Pulmonary artery (tissue), 1 donor: ENCODE measurements around the gene ACBD5.

DNA sequence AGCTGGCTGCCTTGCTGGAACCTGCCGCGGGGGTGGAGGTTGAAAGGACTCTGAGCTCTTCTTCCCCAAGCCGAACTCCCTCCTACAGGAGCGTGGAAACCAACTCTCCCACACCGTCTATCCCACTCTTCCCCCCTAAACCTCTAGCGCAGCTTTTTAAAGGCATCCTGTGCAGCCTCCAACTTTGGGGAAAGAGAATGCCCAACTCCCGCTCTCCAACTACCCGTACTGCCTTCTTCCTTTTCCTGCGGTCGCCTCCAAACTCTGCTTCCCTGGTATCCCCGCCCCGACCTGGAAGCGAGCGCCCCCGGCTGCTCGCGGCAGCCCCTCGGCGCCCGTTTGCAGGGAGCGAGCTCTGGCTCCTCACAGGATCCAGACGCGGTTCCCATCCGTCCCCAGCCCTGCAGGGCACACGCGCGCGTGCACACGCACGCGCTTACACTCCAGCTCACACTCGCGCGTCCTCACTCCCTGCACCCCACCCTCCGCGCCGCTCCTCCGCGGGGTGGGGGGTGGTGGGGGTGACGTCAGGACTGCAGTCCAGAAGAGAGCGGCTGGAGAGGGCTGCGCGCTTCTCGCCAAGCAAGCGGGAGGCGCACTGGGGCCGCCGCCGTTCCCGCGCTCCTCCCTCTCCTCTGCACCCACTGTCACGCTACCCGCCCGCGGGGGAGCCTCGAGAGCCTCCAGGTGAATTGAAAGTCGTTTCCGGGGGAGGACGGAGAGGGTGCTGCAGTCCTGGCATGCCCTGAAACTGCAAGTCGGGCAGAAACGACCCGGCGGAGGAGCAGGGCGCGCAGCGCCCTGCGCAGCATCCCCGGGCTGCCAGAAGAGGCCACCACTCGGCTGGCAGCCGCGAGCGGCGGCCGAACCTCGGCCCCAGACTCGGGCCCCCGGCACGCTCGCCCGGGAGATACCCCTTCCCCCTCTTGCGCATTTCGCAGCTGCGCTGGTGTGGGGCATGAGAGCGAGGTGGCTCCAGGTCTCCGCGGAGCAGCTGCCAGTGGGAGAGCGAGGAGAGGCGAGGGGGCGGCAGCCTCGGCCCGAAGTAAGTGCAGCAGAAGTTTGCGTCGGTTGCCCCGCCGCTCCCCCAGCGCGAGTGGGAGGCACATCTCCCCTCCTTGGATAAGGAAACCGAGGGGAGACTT lies 255.7 kb downstream of the OTUD1 start:
- PRO-cap, result no peak

GRCh38 chr10:24034656-24035149 lies 174.2 kb upstream of the KIAA1217 start:
- PRO-cap, result no peak

- PRO-cap, result no peak
These were observed 5.8 kb downstream of the KIAA1217 start for GRCh38 chr10:24214744-24215091.

GRCh38 chr10:24259401-24259924 lies 50.5 kb downstream of the KIAA1217 start:
- PRO-cap, result no peak

GRCh38 chr10:24306403-24307029 lies 97.6 kb downstream of the KIAA1217 start:
- PRO-cap, result no peak

GRCh38 chr10:24473282-24473937 lies 250.3 kb downstream of the ARHGAP21 start:
- PRO-cap, result no peak

GRCh38 chr10:24552073-24552840 lies 171.4 kb downstream of the ARHGAP21 start:
- PRO-cap, result no peak

DNA sequence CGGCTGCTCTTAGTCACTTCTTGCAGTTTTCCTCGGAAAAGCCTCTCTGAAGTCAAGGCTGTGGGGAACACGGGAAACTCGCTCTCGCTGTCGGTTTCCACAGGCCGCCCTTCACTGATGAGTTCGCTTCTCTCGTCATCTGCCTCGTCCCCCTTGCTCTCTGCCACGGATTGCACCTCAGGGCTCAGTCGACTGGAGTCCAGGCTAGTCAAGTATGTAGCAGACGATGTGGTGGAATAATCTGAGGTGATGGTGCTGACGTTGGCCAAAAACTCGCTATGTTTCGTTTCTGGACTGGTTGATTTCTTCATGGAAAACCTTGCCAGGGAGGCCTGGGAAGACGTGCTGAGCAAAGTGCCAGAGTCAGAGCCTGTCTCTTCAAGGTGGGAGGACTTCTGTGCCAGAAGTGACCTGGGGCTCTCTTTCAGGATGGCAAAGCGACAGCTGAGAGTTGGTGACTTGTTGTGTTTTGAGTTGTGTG lies 138.4 kb downstream of the ARHGAP21 start:
- PRO-cap, result no peak

- PRO-cap, result no peak
These were observed 346.3 kb downstream of the GPR158 start for GRCh38 chr10:25521088-25521536.

- PRO-cap, result no peak
These were observed 1.6 kb downstream of the APBB1IP start for GRCh38 chr10:26439457-26440517.

DNA sequence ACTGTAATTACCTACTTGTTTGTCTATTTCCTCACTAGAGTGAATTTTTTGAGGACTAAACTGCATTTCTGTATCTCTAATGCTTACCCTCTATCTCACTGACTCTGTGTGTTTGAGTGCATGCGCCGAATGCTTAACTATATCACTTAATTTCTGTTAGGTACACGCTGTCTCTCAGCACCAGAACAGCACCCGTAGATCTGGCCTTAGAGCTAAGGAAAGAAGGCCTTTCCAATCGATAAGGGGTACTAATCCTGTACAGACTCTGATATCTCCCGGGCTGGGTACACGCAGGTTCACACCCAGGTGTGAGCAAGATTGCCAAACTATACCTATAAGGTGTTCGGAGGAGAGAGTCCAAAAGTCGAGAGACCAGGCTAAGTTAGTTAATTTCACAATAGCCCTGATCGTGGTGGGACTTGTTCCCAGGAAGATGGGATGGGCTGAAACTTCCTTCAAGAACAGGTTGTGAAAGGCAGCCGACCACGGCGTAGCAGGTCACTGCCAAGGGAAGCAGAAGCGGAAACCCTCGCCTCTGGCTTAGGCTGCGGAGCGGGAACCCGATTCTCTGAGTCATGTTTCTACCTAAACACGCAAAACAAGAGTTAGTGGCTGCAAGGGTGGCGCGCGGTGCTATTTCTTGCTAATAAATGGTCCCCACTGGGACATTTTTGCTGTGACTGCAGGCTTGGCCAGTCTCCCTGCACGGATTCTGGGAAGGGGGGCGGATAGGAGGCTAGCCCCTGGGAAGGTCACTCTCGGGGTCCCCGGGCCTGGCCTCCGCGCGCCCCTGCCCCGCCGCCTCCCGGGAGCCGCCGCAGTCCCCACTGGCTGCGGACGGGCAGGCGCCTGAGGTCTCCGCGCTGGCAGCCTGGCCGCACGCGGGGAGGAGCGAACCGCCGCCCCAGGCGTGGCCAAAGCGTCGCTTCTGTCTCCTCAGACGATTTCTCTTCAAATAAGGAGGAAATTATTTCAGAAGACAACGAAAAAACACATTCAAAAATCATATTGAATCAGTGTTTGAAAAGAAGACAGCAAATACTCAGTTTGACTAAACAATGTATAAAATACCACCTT lies 75.4 kb upstream of the PDSS1 start:
- PRO-cap, result no peak

DNA sequence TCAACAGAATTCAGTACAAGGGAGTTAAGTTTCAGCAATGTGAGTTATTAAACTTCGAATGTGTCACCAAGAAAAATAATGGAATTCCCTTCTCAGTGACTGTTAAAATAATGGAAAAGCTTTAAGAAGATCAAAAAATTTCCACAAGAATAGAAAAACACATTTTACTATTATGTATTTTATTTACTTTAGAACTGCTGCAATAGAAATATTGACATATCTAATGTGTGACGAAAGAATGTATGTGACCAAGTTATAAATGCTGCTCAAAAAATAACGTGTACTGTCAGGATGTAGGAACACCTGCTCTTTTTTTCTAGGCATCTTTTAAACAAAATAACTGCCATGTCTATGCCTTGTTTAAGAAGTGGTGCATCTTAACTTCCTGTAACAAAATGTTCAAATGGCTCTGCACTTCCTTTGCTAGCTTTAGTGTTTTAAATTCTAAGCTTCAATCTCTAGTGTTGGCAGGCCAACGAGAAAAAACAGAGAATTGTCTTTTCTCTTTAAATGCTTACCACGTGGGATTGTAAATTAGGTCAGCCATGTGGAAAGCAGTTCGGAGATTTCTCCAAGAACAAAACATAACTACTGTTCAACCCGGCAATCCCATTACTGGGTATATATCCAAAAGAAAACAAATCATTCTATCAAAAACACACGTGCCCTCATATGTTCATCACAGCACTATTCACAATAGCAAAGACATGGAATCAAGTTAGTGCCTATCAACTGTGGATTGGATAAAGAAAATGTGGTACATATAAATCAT lies 14.6 kb upstream of the PDSS1 start:
- PRO-cap, result no peak

DNA sequence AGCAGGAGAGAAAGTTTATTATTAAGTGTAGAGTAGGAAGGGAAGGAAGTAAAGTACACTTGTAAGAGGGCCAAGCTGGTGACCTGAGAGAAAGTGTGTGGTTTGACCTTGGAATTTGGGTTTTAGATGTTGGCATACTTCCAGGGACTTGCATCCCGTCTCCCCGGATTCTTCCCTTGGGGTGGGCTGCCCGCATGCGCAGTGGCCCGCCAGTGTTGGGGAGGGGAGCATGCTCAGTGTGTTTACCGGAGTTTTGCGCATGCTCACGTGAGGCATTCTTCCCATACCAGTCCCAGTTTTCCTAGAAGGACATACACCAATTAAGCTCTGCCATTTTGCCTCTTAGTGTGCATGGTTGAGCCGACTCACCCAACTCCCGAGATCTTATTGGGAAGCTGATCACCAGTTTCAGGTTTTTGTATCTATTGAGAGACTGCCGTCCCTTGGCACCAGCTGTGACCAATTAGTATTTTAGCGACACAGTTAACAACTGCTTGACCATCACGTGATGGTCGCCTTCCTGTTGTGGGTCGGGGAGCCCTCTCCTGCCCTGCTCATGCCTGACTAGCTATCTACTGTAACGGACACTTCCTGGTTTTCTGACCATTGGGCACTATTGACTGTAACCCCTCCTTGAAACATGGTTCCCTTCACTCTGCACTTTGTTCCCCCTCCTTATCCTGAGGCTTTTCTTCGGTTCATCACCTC lies 9.6 kb downstream of the PDSS1 start:
- PRO-cap, result no peak

DNA sequence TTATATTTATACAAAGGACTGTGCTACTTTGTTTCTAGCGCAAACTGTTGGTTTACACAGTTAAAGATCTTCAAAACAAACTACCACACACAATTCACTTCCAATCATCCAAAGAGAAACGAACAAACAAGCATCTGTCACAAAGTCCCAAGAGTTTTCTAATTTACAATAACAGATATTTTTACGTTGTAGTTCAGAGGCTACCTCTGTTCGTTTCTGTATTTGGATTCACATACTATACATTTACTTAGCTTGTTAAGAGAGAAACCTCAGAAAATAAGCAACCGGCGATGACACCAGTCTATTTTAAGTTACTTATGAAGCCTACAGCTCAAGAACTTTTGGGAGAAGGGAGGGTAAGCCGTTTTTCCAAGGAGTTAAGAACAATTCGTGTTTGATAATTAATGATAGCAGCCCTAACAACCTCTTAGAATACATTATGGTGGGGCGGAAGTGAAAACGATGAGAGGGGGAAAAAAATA lies 1.2 kb downstream of the ABI1 start:
- PRO-cap, result no peak

GRCh38 chr10:27240153-27240967 lies at the start of gene ACBD5:
ACBD5 (minus strand) TSS chr10:27240797.
- PRO-cap, result bidirectional peak, plus-strand start at chr10:27240522, minus-strand start at chr10:27240336; bidirectional peak, plus-strand start at chr10:27240696, minus-strand start at chr10:27240573; bidirectional peak, plus-strand start at chr10:27240830, minus-strand start at chr10:27240793

DNA sequence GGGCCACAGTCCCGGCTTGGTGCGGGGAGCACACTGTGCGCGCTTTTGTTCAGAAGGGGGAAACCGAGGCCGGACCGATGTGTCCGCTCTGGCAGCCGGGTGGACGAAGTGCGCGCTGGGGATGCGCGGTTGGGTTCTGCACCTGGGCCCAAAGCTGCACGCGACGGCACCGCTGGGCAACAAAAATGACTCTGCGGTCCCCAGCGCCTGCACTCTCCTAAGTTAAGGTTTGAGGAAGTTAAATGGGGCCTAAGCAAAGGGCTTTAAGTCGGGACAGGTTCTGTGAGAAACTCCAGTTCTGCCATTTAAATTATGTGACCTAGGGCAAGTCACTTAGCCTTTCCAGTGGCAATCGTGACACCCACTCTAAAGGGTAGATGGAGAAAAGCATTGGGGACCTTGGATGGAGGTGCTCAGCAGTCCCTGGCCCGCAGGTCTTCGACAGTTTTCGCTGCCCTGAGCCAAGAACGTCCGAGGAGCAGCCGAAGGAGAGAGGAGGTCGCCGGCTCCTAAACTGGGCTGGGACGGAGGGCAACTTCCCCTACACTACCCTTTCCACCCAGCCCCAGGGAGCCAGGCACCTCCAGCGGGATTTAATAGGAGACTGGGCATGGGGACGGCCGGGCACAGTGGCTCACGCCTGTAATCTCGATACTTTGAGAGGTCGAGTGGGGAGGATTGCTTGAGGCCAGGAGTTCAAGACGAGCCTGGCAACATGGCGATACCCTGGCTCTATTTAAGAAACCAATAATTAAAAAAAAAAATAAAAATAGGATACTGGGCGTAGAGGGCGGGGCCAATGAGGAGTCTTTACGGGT lies 580 bp upstream of the ACBD5 start:
- PRO-cap, result no peak

GRCh38 chr10:27319522-27320539 lies 79.2 kb upstream of the ACBD5 start:
- PRO-cap, result no peak

DNA sequence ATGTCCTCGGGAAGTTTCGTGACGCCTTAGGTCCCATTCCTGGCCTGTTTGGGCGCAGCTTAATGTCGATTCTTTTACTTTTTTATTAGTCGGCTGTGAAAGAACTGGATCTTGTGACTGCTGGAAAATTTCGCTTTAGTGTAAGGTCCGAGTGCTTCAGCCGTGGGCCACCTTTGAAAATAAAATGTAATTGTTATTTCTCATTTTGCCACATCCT lies 694 bp downstream of the RAB18 start:
- PRO-cap, result no peak

DNA sequence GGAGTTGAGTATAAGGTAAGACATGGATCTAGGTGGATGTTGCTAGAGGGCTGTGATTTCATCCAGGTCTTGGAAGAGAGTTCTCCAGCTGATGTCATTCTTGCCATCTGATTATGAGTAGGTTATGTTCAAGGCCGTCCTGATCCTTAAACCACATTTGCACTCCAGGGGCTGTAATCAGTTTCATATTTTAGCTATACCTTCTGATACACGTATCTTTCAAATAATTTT lies 987 bp downstream of the RAB18 start:
- PRO-cap, result no peak

DNA sequence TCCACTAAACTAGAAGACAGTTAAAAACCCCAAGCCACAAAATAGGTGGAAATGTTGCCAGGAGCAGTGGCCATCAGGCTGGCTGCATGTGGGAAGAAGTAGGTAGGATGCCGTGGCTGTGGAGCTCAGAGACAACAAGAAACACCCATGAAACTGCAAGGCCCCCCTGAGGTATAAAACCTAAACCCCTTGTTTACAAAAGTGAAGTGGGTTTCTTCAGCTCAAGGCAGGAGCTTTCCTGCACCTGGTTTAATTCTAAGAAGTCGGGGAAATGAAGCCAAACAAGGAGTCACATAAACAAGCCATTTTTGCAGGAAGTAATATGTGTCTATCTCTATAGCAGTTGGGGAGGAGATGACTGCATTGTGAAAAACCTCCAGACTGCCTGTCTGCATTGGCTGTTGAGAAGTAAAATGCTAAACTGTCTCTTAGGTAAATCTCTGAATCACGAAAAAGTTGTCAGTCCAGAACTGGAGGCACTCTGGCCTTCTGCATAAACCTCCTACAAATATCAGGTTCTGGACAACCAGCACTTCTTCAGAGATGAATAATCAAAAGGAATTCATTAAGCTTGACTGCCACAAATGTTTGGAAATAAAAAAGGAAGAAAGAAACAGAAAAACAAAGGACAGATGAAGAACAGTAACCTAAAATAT lies 9.6 kb downstream of the RAB18 start:
- PRO-cap, result no peak